ENCODE results near the gene MACIR.

DNA sequence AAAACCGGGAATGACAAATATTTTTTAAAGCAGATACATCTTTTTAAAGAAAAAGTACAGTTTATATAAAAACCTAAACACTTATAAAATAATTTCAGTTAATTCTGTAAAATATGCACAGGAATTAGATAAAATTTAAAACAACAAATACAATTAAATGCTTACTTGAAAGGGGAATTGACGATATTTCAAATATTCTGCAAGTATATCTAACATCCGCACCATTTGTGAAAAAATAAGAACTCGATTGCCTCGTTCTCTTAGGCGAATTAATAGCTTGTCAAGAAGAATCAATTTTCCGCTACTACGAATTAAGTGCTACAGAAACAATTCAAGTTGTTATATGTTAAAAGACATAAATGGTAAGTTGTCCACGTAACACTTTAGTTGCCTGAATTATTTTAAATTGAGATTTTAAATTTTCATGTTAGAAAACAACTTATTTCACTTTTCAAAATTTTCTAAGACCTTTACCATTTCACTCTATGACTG lies 40.8 kb downstream of the CHD1 start:
- PRO-cap, result no peak
- RAMPAGE, long total RNA, 2 experiments, result no peak in any of the 2 experiments

DNA sequence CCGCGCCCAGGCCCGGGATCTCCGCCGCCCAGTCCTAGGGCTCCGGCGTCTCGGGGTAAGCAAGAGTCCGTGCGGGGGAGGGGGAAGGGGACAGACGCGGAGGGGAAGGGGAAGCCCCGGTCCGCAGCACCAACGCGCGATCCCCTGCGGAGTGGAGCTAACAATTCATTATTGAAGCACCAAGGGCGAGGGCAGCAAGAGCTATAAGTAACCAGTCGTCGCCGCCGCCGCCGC lies 302 bp downstream of the CHD1 start:
- PRO-cap, result bidirectional peak, plus-strand start at position 93 of the sequence, minus-strand start at position 36 of the sequence
- RAMPAGE, long total RNA, 2 experiments, result no peak in any of the 2 experiments

GRCh38 chr5:98933106-98934330 lies 4.7 kb upstream of the CHD1 start:
- PRO-cap, result no peak
- RAMPAGE, long total RNA, 2 experiments, result no peak in any of the 2 experiments

DNA sequence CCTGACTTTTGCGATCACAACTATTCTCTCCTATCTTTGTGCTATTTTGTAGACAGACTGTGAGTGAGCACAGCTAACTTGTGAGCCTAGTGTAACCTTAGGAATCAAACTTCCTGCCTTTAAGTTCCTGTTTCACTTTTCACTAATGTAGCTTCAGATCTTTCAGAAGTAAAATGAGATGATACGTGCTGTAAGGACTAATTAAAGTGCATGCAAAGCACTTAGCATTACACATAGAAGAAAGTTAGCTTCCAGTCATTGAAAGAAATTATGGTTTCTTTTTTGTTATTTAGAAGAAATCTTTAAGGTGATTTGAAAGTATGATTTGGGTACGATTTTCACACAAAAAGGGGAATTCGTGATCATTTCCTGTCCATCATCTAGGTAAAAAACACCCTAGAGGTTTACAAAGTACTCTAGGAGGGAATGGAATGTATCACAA lies 122.7 kb downstream of the ST8SIA4 start:
- PRO-cap, result no peak
- RAMPAGE, long total RNA, 2 experiments, result no peak in any of the 2 experiments

- PRO-cap, result no peak
- RAMPAGE, long total RNA, 2 experiments, result no peak in any of the 2 experiments
Observed at GRCh38 chr5:100855802-100856473, 47.1 kb downstream of the ST8SIA4 start.

- PRO-cap, result no peak
- RAMPAGE, long total RNA, 2 experiments, result no peak in any of the 2 experiments
Observed at GRCh38 chr5:100901454-100901746, 1.7 kb downstream of the ST8SIA4 start.

- PRO-cap, result no peak
- RAMPAGE, long total RNA, 2 experiments, result no peak in any of the 2 experiments
Observed at GRCh38 chr5:102241720-102242165, 54.3 kb downstream of the SLCO4C1 start.

- PRO-cap, result no peak
- RAMPAGE, long total RNA, 2 experiments, result start-site peak on the plus strand in 1 of 2 experiments, at chr5:102760484-102761192 at its widest, 12 reads per replicate
Observed at GRCh38 chr5:102760666-102761245, 5.7 kb downstream of the PAM start.

- PRO-cap, result no peak
- RAMPAGE, long total RNA, 2 experiments, result no peak in any of the 2 experiments
Observed at GRCh38 chr5:102958939-102959388, 161.0 kb downstream of the GIN1 start.

DNA sequence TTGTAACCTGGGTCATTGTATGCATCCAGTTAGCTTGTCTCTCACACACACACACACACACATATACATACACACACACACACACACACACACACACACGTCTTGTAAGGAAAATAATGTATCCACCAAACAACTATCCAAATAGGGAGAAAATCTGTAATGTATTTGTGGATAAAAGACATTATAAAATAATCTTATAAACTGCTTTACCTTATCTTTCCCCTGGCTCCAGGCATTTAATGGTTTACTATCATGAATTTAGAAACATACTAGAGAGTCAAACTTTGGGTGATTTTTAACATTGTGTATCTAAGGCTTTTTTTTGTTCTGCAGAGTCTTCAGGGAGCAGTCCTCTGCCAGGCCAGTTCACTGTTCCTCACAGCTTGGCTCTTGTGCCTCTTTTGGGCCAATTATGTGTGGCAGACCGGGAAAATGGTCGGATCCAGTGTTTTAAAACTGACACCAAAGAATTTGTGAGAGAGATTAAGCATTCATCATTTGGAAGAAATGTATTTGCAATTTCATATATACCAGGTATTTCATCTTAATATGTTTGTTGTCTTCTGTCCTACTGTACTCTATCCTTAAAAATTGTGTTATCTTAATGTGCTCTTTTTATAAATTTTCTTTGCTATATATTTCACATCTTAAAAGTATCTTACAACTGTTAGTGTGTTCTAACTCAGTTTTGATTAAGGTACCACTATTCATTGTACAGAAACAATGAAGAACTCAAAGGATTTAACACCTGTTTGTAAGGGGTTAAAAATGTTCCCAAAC lies 112.6 kb downstream of the GIN1 start:
- PRO-cap, result no peak
- RAMPAGE, long total RNA, 2 experiments, result start-site peak on the plus strand in 1 of 2 experiments, centred at position 484 of the sequence, 6 reads per replicate

DNA sequence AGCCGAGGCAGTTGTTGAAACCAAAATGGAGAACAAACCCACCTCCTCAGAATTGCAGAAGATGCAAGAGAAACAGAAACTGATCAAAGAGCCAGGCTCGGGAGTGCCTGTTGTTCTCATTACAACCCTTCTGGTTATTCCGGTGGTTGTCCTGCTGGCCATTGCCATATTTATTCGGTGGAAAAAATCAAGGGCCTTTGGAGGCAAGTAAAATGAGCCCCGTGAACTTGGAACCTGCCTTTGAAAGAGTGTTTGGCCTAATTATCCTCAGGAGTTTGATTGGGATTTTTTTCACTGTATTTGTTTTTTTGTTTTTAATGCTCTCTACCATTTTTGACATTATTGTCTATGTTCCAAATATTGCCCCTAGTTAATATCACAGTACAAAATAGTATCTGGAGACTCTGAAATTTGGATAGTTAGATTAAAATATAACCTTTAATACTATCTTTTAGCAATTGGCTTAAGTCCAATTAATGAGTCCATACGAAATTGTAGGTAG lies 94.8 kb downstream of the GIN1 start:
- PRO-cap, result no peak
- RAMPAGE, long total RNA, 2 experiments, result no peak in any of the 2 experiments

- PRO-cap, result unidirectional peak, plus-strand start at chr5:103035581
- RAMPAGE, long total RNA, 2 experiments, result no peak in any of the 2 experiments
Observed at GRCh38 chr5:103035446-103035877, 84.5 kb downstream of the GIN1 start.

GRCh38 chr5:103258189-103258883 lies at the start of gene MACIR:
MACIR (plus strand) TSS chr5:103258763.
- PRO-cap, result bidirectional peak, plus-strand start at chr5:103258766, minus-strand start at chr5:103258446
- RAMPAGE, long total RNA, 2 experiments, result start-site peak on the plus strand in 2 of 2 experiments, at chr5:103258743-103258767 at its widest, 25 to 39 reads per replicate

DNA sequence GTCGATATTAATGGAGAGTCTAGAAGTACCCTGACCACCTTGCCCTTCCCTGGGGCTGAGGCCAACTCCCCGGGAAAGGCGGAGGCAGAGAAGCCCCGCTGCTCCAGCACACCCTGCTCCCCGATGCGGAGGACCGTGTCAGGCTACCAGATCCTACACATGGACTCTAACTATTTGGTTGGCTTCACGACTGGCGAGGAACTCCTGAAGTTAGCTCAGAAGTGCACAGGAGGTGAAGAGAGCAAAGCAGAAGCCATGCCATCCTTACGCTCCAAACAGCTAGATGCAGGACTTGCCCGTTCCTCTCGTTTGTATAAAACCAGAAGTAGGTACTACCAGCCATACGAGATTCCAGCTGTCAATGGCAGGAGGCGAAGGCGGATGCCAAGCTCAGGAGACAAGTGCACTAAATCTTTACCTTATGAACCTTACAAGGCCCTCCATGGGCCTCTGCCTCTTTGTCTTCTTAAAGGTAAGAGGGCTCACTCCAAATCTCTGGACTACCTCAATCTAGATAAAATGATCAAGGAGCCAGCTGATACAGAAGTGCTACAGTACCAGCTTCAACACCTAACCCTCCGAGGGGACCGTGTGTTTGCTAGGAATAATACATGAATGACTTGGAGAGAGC lies 17.5 kb downstream of the MACIR start:
- PRO-cap, result no peak
- RAMPAGE, long total RNA, 2 experiments, result no peak in any of the 2 experiments

DNA sequence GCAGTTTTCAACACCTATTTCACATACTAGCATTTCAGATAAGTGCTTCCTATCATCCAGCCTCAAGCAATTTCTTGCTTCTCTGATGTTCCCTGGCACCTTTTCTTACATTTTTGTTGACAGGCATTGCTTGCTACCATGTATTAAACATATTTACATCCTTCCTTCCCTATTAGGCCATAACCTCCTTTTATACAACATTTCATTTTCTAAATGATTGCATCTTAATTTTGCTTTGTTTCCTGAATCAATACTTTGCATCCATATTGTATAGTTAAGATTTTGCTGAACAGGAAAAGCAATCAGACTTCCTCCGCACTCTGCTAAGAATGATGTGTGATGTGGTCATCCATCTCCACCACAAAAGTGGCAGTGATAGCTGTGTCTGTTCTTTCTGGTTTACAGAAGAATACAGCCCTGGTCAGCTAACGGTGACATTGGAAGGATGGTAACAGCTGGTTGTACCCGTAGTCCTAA lies 1191.6 kb upstream of the NUDT12 start:
- PRO-cap, result no peak
- RAMPAGE, long total RNA, 2 experiments, result no peak in any of the 2 experiments

DNA sequence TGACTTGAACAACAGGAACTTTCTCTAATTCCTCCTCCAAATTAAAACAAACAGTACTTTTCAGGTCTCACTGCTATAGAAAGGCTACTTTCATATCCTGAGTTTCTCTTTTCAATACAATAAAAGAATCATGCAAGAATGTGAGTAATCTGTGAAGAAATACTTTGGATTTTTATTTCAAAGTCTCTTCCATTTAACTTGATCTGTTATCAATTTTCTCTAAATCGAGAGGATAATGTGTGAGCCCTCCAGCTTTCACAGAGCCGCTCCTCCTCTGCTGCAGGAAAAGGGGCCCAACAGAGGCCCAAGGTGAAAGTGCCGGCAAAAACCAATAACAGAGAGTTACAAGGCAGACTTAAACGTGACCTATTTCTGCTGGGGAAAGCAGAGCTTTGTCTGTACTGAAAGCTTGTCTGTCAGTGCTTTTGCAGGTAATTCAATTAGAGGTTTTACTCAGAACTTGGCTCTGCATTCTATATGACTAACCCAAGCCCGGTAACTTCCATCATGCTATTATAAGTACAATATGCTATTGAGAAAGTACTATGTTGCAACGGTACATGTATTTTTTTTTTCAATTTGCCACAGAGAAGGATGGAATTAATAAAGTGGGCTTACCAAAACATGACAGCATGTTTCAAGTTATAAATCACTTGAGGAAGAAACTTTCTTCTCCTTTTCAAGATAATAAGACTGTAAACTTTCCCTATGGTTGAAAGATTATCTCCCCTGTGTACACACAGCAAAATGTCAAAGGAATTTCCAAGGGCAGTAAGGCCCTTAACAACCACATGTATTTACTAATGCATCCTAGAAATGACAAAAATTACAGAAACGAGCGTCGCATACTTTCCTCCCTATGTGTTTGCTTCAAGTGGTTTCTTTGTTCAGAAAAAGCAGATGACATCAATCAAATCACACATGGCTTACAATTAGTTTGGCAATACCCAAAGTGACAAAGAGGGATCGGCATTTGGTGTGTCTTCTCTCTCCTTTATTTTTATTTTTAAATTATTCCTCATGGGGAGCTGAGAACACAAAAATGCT lies 282.5 kb downstream of the EFNA5 start:
- PRO-cap, result no peak
- RAMPAGE, long total RNA, 2 experiments, result no peak in any of the 2 experiments

- PRO-cap, result no peak
- RAMPAGE, long total RNA, 2 experiments, result no peak in any of the 2 experiments
Observed at GRCh38 chr5:107467516-107468086, 203.1 kb downstream of the EFNA5 start.

GRCh38 chr5:107943273-107943930 lies 272.7 kb upstream of the EFNA5 start:
- PRO-cap, result no peak
- RAMPAGE, long total RNA, 2 experiments, result no peak in any of the 2 experiments

GRCh38 chr5:108089112-108089796 lies 292.6 kb downstream of the FBXL17 start:
- PRO-cap, result no peak
- RAMPAGE, long total RNA, 2 experiments, result no peak in any of the 2 experiments

GRCh38 chr5:109326962-109327284 lies 82.9 kb downstream of the PJA2 start:
- PRO-cap, result no peak
- RAMPAGE, long total RNA, 2 experiments, result no peak in any of the 2 experiments